Thoracic aorta endothelial cell (primary cell): ENCODE data around the genes ATP2C2 and USP10.

DNA sequence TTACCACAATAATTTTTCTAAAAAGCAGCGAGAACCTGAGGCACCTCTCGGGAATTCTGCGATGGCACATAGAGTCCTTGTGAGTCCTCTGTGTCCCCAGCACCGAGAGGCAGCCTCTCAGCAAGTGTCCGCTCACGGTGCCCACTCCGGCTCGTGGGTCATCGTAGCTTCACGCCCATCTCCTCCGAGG lies 7.6 kb downstream of the WFDC1 start:
- CAGE, long polyA plus RNA: no peak

GRCh38 chr16:84367760-84369078 lies at the start of gene ATP2C2:
Gene ATP2C2, plus strand, starts transcription at chr16:84368538.
- CAGE, long polyA plus RNA: no peak

DNA sequence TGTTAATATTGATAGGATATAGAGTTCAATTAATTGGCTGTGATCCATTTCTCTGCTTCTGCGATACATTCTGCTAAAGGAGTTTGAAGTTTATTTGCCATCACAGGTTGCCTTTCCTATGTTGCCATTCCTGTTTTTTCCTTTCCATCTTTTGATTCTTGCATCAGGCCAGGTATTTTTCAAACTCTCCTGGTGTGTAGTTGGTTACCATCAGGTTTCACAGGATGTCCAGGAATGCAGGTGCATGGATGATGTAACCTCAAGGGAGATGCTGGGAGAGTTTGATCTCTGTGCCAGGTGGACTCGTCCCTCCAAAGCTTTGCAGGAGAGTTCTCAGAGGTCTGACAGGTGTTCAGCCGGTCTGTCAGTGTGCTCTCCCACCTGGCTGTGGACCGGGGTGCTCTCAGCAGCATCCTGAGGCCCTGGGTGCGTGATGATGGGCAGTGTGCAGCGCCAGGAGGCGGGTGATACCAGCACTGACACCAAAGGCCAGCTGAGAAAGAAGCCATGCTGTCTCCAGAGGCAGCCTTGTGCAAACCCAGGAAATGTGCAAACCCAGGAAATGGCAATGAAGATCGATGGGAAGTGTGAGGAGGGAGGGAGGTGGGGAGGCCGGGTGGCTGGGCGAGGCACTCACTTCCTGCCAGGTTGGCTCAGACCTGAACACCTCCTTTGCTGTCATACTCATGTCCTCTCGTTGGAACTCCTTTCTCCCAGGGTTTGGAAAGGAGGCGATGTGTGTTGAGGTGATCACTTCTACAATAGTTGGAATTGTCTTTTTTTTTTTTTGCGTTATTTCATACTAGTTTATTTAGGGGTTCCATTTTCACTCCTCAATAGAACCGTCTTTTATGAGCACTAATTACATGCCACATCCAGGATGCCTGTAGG lies 1.8 kb downstream of the ATP2C2 start:
- CAGE, long polyA plus RNA: no peak

- CAGE, long polyA plus RNA: no peak
Measured at GRCh38 chr16:84396050-84397141, 28.1 kb downstream of the ATP2C2 start.

DNA sequence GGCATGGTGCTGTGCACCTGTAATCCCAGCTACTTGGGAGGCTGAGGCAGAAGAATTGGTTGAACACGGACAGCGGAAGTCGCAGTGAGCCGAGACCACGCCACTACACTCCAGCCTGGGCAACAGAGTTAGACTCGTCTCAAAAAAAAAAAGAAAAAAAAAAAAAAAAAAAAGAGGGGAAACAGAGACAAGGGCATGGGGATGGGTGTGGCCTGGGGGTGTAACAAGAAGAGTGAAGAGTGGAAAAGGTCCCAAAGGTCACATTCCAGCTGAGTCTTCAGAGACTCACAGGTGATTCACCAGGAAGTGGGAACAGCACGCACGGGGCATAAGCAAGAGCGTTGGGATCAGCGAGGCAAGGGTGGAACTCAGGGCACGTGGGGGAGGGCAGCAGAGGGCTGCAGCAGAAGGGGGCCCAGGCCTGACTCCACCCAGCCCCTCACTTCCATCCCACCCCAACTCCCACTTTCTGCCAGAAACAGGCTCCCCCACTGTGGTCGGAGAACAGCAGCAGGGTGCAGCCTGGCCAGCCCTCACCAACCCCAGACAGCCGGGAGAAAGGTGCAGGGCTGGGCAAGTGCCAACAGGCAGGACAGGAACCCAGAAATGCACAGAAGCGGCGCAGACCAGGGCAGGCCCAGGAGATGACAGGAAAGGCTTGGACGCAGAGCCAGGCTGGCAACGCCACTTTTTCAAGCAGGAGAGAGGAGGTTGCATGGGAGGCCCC lies 3.3 kb downstream of the MEAK7 start:
- CAGE, long polyA plus RNA: no peak

- CAGE, long polyA plus RNA: no peak
Measured at GRCh38 chr16:84553742-84554420, 49.4 kb upstream of the MEAK7 start.

DNA sequence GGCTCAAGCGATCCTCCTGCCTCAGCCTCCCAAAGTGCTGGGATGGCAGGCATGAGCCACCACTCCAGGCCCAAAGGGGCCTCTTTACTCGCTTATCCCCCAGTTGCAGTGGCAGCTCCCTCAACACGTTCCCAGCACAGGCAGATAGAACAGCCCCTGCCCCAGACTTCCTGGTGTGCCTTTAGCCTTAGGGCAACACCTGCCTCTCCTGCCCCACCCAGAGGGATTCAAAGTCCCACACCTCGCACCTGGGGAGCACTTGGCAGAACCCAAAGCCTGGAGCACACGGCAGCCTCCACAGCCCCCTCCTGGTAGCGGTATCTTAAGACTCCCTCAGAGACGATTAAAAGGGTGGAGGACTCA lies 54.7 kb upstream of the MEAK7 start:
- CAGE, long polyA plus RNA: no peak

DNA sequence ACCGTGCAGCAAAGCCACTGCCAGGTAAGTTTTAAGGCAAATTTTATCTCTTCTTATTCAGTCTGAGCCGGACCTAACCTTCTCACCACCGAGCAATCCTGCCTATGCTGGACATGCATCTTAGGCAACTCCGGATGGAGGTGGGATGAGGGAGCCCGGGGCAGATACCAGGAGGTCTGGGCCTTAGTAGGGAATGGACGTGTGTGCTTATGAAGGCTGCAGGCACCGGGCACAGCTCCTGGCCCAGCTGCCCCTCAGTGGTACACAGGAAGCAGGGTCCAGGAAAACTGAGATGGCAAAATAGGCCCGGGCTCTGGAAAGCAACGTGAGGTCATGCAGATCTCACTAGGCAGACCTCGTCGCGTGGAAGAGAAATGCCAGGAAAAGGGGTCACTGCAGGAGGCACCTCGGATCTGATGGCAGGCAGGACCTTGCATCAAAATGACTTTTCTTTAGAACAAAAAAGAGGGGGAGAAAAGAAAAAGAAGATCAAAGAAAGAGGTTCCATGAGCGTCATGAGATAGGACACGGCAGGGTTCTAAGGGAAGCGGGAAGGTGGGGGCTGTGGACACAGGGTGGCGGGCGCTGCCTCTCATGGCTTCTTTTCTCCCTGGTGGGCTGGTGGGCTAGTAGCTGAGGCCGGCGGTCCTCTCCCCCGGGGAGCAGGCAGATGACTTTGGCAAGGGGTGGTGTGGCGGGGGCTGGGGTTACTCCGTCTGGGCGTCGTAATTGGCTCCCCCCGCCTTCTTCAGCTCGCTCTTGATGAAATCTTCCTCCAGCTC lies 51.5 kb downstream of the COTL1 start:
- CAGE, long polyA plus RNA: no peak

GRCh38 chr16:84607426-84608128 lies 10.3 kb downstream of the COTL1 start:
- CAGE, long polyA plus RNA: no peak

- CAGE, long polyA plus RNA: no peak
Measured at GRCh38 chr16:84699237-84700118, at the start of gene USP10. Gene USP10, plus strand, starts transcription at chr16:84700000.

- CAGE, long polyA plus RNA: no peak
Measured at GRCh38 chr16:84806632-84807020, 13.2 kb upstream of the CRISPLD2 start.

GRCh38 chr16:84820370-84821708 lies 1.1 kb downstream of the CRISPLD2 start:
- CAGE, long polyA plus RNA: no peak

- CAGE, long polyA plus RNA: no peak
Measured at GRCh38 chr16:84824104-84824426, 4.3 kb downstream of the CRISPLD2 start.

DNA sequence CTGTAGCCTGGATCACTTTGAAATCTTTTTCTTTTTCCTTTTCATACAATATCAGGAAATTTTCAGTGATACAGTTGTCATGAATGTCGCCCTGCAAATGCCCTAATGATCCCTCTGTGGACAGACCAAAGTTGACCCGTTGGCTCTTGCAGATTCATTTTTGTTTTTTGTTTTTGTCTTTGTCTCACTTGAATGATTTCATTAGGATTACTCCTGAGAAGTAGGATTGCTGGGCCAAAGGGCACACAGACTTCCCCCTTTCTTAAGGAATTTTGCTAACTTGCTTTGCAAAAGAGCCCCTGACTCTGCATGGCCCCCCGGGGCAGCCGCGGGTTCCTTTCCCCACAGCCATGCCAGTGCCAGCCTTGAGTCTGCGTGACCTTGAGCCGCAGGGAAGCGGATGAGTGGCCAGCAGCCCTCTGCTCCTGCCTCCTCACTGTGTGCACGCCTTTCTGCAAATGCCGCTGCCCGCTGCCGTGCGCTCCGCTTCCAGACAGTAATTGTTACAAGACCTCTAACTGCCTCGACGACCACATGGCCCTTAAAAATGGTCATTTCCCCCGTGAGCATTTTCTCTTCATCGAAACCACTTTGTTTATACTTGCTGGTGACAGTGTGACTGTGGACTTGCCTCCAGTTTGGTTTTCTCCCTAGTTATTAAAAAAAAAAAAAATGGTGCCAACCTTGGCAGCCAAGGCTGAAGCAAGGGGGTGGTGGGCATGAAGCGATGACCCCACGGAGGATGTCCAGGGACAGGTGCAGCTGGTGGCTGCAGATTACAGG lies 28.2 kb downstream of the CRISPLD2 start:
- CAGE, long polyA plus RNA: no peak

DNA sequence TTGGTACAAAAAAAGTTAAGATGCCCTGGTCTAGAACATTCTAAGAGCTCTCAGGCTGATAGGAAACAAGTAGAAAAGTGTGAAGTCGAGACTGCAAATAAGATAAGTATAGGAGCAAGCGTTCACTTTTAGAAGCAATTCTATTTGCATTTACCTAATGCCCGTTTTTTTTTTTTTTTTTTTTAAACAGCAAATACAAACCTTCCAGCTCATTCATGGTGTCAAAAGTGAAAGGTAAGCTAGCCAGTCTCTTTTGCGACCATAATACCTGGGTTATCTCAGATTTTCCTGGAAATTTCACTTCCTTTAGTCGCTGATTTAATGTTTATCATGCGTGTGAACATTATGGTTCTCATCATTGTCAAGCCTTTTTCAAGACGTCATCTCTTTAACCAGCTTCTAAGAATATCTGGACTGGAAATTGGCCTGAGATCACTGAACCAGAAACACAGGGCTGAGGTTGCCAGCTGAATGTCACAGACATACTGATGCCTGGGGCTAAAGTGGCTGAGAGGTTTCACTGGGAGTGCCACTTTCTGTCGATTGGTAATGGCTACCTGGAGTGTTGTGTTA lies 54.0 kb downstream of the CRISPLD2 start:
- CAGE, long polyA plus RNA: no peak

- CAGE, long polyA plus RNA: no peak
Measured at GRCh38 chr16:84882922-84883946, 63.4 kb downstream of the CRISPLD2 start.

DNA sequence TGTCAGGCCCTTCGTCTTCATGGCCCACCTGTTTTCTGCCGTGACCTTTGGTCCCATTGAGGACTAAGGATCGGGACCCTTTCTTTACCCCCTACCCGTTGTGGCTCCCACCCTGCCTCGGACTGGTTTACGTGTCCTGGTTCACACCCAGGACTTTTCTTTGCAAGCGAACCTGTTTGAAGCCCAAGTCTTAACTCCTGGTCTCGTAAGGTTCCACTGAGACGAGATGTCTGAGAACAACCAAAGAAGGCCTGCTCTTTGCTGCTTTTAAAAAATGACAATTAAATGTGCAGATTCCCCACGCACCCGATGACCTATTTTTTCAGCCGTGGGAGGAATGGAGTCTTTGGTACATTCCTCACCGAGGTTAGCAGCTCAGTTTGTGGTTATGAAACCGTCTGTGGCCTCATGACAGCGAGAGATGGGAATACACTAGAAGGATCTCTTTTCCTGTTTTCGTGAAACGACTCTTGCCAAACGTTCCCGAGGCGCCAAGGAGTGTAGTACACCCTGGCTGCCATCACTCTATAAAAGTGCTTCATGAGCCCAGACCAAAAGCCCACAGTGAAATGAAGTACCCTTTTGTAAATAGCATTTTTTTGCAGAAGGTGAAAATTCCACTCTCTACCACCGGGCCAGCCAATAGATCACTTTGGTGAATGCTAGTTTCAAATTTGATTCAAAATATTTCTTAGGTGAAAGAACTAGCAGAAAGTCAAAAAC lies 87.7 kb downstream of the CRISPLD2 start:
- CAGE, long polyA plus RNA: no peak

DNA sequence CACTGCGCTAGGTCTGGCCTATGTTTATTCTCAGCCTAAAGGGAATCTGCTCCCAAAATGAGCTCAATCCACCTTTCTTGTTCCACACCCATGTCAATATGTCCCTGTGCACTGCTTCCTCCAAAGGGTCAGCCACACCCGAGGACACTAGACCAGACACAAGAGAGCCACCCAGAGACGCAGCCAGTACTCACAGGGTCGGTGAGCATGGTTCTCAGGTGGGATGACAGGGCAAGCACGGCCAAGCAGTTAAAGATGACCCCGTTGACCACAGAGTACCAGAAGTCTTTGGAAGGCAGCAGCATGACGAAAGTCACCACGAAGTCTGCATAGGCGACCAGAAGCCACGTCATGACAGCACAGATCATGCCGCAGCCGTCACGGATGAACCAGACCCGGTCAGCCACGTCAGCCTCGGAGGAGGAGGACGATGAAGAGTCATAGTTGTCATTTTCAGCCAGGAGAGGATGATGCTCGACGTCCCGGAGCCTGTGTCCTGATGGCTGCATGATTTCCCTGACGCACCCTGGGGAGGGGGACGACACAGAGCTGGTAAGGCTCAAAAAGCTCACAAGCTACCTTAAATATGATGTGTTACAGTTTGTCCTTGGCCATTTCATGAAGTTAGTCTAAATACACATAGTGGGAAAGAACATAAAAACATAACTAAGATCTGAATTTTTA lies 21.1 kb downstream of the ZDHHC7 start:
- CAGE, long polyA plus RNA: no peak

- CAGE, long polyA plus RNA: no peak
Measured at GRCh38 chr16:85018654-85019145, 7.4 kb upstream of the ZDHHC7 start.

- CAGE, long polyA plus RNA: no peak
Measured at GRCh38 chr16:85151680-85152090, 39.4 kb upstream of the CIBAR2 start.